ENCODE measurements around the genes MTHFD1 and CHURC1.

- PRO-cap: bidirectional peak, plus-strand start at chr14:64388031, minus-strand start at chr14:64387939; bidirectional peak, plus-strand start at chr14:64388324, minus-strand start at chr14:64388231
- RAMPAGE, long total RNA: no peak
Observed at GRCh38 chr14:64387755-64388489, at the start of gene MTHFD1. Gene MTHFD1, plus strand, starts transcription at chr14:64388353.

GRCh38 chr14:64391843-64392522 lies 3.8 kb downstream of the MTHFD1 start:
- PRO-cap: no peak
- RAMPAGE, long total RNA: no peak

GRCh38 chr14:64393131-64393893 lies 5.2 kb downstream of the MTHFD1 start:
- PRO-cap: no peak
- RAMPAGE, long total RNA: no peak

GRCh38 chr14:64431433-64431887 lies 33.8 kb upstream of the AKAP5 start:
- PRO-cap: no peak
- RAMPAGE, long total RNA: no peak

DNA sequence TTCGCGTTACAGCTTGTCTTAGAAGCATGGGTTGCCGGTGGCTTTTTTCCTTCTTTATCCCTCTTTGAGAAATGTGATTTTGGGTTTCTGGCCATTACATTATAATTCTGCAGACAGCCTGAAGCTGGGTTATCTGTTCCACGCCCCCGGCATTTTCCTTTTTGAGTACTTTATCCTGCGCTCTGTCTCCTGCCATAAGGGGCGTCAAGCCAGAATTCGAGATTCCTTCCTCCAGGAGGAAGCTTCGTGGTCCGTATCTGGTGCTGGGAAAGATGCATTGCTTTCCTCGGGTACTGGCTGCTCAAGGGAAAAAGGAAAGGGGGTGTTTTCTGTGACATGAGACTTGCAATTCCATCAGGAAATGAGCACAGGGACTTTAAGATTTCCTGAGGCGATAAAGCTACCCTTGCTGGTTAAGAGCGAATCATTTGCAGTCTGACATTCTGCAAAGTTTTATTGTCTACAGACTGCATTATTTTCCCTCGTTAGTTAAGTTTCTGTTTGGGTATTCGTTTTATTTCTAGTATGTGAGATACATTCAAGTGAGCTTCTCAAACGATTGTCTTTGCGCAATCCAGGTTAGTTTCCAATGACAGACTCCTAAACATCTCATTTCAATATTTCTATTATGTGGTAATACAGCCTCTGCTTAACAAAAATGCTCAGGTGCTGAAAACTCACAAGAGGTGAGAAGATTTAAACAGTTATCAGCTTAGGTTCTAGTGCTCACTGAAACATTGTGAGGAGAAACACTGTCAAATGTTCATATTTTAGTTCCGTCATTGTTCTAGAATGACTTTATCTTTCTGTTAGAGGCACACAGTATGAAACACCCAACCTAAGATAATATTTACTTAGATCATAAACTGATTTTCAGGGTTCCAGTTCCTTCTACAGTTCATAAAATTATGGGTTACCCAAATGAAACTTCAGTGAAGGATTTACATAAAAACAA lies 797 bp downstream of the AKAP5 start:
- PRO-cap: no peak
- RAMPAGE, long total RNA: no peak

DNA sequence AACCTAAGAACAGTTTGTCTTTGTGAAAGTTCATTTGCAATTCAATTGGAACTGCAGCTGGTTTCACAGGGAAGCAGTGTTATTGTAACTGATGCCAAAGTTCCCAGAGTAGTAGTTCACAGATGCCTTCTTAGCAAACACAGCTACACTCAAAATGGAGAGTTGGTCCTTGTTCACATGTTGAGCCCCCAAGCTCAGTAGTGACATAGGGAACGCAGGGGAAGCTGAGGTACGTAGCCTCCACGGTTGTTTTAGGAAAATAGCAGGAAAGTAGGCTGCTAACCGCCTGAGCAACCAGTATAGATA lies 23.4 kb downstream of the PPP1R36 start:
- PRO-cap: no peak
- RAMPAGE, long total RNA: no peak

DNA sequence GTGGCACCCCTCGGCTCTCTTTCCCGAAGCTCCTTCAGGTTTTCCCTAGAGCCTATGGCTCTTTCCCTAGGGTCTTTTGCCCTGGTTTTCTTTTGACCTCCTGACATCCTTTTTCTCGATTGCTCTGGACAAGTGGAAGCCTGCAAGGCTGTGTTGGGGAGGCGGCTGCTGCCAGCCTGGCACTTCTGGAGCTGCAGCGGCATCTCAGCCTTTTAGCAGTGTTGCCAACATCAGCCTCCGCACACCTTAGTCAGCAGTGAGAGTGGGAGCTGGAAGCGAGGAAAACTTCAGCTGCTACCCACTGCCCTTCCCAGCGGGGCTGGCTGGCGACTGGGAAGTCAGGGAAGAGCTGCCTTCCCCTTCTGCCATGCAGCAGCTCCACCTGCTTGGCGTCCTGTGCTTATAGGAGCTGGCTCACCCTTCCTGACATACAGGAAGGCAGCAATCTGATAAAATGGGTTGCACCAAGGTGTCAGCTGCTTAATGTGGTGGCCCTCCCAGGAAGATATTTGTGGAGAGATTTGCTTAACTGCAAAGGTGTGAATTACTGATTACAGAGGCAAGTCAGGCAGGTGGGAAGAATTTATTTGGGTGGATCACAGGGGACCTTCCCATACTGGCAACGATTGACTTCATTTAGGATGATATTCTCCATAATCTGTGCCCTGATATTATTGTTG lies 15.4 kb upstream of the PLEKHG3 start:
- PRO-cap: no peak
- RAMPAGE, long total RNA: no peak

DNA sequence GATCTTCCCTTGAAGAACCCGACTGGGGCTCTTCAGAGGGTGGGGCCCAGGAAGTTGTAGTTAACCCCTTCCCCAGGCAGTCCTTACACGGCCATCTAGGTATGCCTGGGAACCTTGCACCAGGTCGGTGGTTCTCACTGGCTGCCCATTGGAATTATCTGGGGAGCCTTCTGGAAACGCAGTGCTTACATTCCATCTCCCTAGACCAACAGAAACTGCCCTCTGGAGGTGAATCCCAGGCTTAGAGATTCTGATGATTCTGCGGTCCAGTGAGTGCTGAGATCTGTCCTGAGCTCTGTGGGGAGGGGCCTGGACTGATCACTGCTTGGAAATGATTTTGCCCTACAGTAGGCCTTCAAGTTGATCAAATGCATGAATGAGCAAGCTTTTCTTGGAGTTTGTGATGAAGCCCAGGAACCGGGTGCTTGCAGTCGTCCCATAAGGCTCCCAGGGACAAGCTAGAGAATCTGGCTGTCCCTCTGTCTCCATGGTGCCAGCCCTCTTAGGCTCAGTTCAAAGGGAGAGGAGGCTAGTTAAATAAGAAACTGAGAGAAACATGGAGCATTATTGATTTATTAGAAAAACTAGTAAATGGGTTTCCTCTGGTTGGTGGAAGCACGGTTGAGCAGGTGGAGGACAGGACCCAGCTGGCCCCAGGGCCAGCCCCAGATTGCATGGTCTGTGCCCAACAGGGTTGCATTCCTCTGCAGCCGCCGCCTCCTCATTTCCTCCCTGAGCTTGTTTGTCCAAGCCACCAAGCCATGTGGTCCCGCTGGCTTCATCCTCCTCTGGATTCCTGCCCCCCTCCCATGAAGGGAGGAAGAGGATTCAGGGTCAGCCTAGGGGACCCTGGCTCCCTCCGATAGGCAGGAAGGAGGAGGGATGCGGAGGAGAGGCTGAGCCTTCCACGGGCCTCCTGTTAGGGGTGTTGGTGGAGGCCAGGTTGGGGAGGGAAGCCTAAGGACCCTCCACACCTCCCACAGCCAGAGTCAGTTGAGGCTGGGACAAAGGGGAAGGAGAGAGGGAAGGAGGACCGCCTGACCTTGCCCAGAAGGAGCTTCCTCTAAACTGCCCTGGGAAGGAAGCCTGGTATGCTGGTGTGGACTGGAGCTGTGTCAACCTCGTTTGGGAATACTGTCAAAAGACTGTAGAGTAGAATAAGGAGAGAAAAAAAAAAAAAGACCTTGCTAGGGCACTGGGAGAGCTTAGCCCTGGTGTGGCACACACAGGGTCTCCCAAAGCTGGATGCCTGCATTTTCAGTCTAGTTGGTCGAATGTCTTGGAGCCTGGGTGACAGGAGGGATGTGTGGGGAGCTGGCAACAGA lies 42.0 kb downstream of the PLEKHG3 start:
- PRO-cap: no peak
- RAMPAGE, long total RNA: no peak

DNA sequence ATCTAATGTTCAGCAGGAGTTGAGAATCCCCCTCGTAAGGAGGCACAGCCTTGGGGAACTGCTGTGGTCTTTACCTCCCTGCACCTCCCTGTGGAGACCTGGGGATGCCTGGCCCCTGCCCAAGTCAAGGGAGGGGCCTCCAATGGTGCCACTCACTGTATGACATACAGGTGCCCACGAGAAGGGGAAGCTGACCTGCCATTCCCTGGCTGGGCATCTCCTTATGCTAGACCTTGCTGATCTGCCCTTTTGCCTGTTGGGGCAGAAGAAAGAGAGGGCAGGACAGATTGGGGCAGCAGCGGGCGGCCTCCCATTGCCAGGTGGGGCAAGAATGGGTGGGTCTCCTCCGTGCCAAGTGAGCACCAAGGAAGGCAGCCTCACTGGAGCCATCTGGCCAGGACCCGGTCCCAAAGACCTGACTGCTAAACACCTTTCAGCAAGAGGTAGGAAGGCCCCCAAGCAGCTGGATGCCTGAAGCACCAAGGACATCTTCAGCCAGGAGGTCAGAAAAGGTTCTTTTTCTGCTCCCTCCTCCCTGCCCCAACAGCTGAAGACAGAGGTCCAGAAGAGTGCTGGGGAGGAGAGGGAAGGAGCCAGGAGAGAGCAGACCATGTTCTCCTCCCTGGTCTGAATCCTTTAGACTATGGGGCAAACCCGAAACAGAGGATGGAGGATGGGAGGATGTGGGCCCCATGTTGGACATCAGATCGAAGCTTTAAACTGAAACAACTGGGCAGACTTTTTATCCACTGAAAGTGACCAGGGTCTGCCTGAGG lies 50.5 kb downstream of the PLEKHG3 start:
- PRO-cap: no peak
- RAMPAGE, long total RNA: no peak

DNA sequence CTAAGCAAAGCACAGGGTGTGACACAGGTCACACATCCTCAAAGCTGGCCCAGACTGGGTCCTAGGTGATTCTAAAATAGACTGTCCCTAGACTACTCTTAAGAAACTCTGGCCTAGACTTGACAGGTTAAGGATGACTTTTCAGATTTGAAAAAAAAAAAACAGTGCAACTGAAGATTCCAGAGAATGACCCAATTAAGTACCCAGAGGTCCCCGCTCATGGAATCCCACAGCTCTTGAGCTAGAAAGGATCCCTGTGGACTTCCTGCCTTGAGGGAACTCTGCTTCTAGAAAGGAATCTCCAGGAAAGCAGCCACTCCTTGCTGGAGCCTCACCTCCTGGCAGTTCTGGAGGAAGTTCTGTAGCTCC lies 81.0 kb downstream of the PLEKHG3 start:
- PRO-cap: no peak
- RAMPAGE, long total RNA: no peak

- PRO-cap: no peak
- RAMPAGE, long total RNA: no peak
Observed at GRCh38 chr14:64825326-64826319, 54.1 kb downstream of the SPTB start.

DNA sequence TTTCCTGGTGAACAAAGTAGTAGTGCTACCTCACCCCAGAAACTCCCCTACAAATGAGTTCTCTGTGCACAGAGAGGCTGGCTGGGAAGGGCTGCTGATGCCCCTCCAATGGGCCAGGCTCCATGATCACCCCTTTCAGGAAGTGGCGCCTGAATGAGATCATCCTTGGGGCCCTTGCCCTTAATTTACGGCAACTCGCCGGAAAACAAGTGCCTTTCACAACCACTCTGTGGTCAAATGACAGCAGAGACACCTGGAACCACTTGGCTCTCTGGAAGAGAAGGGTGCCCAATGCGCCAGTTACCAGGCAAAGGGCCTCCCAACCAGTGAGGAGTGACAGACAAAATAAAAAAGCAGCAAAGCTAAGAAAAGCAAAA lies 24.9 kb downstream of the SPTB start:
- PRO-cap: no peak
- RAMPAGE, long total RNA: no peak

GRCh38 chr14:64914017-64914541 lies at the start of gene CHURC1:
Gene CHURC1, plus strand, starts transcription at chr14:64914455.
- PRO-cap: bidirectional peak, plus-strand start at chr14:64914433, minus-strand start at chr14:64914239
- RAMPAGE, long total RNA: start-site peak on the plus strand at chr14:64914455-64914484, 220 and 424 reads in 2 replicates

DNA sequence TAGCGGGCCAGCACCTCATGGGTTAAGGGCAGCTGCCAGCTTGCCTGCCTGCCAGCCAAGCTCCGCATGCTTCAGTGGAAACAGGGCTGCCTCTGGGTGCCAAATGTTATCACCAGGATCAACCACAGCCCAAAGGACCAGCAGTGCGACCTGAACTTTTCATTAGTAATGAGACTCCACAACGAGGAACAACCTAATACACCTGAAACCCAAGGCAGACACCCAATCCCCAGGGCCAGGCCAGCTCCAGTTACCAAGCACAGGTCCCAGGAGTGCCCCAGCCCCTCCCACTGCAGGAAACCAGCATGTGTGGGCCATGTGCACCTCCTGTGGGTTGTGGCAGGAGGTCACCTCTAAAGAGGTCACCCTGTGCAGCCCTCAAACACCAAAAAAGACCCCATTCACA lies 11.2 kb downstream of the RAB15 start:
- PRO-cap: no peak
- RAMPAGE, long total RNA: no peak

DNA sequence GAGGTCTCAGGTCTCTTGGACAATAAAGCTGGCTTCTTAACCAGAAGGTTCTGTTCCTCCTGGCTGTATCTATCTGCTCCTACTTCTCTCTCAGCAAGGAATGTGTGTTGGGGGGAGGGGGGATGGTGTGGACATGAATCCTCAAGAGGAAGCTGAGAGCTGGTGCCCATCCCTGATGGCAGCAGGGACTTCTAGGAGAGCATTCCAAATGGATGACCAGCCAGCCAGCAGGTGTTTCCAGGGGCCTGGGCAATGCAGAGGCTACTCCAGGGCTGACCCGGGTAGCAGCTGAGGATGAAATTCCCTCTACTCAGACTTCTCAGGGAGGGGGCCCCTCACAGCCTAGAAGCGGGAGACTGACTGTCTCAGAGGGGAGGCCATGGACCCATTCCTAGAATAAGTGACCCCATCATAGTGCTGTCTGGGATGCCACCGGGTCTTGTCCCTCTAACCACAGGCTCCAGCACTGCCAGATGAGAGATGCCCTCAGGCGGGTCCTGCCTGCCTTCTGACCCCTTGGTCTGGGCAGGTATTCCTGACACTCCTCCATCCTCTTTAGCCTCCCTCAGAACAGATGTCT lies 1.3 kb downstream of the RAB15 start:
- PRO-cap: no peak
- RAMPAGE, long total RNA: no peak

GRCh38 chr14:65024982-65025383 lies 38.3 kb downstream of the FNTB start:
- PRO-cap: no peak
- RAMPAGE, long total RNA: no peak

GRCh38 chr14:65044405-65045021 lies 57.8 kb downstream of the MAX start:
- PRO-cap: no peak
- RAMPAGE, long total RNA: no peak

GRCh38 chr14:65104570-65104858 lies 2.2 kb upstream of the MAX start:
- PRO-cap: no peak
- RAMPAGE, long total RNA: no peak

- PRO-cap: no peak
- RAMPAGE, long total RNA: no peak
Observed at GRCh38 chr14:65792070-65792677, 379.6 kb downstream of the FUT8 start.

DNA sequence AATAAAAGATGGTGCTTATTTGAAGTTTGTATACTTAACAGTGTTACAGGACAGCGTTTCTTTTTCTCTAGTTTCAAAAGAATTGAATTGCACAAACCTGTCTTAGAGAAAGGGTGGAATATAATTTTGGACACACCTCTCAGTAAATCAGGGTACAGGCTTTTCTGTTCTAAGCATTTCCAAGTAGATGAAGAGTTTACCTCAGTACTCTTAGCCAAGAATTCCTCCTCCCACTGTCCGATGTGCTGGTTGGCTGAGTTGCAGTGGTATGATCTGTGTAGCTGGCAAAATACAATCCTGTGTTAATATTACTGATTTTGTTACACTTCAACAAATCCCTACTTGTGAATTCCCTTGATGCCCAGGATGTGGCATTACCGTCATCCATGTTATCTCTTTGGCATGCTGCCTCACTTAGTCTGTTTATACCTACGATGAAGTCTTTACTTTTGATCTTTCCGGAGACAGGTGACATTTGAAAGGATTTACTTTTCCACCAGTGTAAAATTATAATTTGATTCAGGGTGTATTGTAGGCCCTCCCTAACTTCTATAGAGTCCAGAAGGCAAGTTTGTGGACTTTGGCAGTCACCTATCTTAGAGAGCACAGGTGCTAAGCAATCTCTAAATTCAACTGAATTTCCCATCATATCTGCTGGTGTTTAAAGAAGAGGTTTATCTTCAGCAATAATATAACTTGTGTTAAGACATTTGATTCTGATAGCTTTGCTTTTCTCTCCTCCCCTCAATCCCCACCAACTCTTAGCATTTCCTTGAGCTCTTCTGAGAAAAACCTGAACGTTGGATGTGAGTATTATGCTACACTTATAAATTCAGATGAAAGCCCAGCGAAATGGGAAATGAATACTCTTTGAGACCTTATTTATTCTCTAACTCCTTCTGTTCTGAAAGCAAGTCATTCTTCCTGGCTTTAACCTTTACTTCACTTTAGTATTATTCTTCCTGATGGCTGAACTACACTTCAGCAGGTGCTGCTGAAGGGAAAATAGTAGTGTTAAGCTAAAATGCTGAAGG lies 10.2 kb downstream of the CCDC196 start:
- PRO-cap: no peak
- RAMPAGE, long total RNA: no peak